Mesenchymal stem cell of Wharton's jelly (primary cell): ENCODE data around the genes ARMH2 and RIPOR2.

GRCh38 chr6:21665155-21666167 lies 71.9 kb downstream of the SOX4 start:
- CAGE, long polyA plus RNA: no peak

- CAGE, long polyA plus RNA: no peak
Measured at GRCh38 chr6:21873740-21874104, 280.2 kb downstream of the SOX4 start.

DNA sequence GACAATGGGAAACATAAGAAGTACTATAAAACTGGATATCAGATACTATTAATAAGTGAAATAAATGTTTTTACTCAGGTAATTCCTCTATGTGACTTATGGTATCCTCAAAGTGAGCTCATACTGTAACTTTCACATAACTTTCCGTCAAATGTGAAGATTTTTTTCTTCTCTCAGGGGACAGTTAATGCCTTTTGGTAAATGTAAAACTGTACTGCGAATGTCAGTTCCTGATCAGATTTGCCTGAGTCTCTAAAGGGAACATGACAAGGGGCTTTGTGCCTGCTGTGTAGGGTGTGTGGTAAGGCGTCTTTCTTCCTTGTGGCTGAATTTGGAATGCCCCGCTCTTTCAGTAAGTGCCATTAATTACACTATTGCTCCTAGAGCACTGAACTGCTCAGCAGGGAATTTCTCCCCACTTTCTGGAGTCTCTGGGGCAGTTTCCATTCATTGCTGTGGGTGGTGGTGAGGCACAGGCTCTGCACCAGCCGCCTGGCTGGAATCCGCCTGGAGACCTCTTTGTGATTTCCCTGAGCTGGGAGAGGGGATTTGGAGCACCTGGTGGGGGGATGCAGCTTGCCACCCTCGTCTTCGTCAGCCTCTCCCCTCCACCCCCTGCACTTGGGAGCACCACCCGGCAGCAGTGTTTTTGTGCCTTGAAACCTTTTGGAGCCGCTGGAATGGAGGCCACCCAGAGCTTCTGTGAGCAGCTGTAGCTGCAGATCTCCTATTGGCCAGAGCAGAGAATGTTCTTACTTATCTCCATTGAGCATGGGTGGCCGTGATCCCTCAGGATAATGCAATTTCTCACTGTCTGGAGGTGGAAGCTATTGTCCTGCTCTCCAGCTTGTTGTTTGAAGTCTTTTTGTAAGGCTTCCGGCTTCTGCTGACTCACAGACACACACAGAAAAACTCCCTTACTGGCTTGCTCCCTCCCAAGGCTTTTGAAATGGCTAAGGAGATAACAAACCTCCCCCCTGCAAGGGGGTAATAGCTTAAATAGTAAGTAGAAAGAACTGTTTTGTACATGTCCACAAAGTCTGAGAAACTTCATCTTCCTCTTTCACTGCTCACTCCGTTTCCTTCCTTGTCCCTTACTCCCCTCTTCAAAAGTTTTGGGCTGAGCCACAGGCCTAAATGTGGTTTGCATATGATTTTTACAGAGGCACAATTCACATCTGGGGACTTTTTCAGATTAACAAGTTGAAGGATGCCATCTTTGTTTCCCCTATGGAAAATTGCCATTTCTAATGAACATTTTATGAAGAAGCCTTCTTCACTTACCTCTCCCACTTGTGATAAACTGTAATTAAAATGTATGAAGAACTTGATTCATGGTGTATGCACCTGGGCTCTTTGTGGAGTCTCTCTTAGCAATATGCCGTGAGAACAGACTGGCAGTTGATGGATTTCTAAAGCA lies 271.3 kb downstream of the PRL start:
- CAGE, long polyA plus RNA: no peak

DNA sequence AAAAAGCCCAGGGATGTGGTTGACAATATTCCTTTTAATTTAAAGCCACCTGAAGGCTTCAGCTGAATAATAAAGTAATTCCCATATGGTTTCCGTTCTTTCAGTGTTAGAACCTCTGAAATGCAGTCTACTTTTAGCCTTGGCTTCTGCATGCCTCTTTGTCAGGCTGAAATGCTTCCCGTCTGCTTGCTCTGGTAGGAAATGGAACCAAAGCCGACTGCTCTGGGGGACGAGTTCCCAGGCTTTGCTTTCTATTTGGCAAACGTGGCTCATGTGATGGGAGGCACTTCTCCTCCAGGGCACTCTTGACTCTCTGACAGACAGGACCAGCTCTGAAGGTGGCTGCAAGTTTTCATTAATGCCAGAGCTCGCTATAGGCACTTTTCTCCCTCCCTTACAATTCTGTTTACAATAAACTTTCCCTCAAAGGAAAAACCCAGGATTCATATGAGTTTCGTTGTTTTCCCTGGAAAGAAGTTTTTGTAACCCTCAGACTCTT lies 225.2 kb downstream of the PRL start:
- CAGE, long polyA plus RNA: no peak

- CAGE, long polyA plus RNA: no peak
Measured at GRCh38 chr6:22709798-22710154, 140.4 kb downstream of the HDGFL1 start.

GRCh38 chr6:23534758-23535083 lies 591.3 kb upstream of the NRSN1 start:
- CAGE, long polyA plus RNA: no peak

GRCh38 chr6:24394960-24395500 lies 7.7 kb upstream of the MRS2 start:
- CAGE, long polyA plus RNA: no peak

DNA sequence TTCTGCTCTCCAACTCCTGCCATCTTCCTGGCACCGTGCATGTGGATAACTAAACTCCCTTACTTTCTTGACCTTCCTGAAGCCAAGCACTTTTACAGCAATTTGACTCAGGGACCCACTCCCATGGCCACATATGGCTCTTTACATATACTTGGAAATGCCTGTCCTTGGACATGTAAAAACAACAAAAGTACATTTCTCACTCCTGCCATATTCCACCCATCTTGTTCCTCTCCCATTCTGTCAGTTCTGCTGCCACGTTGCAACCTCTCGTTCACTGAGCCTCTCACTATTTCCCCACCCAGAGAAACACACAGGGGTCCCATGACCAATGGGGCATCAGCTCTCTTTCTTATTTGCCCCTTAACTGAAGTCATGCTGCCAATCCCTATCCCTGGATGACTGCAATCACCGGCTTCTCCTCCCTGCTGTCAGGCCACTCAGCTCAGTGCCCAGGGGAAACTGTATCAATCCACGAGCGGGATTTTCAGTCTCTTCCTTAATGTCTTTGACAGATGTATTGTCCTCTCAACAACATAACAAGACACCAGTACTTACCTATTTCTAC lies 437 bp downstream of the GPLD1 start:
- CAGE, long polyA plus RNA: no peak

GRCh38 chr6:24658651-24659507 lies 7.8 kb downstream of the TDP2 start:
- CAGE, long polyA plus RNA: no peak

- CAGE, long polyA plus RNA: no peak
Measured at GRCh38 chr6:24708986-24710233, 9.5 kb downstream of the C6orf62 start.

DNA sequence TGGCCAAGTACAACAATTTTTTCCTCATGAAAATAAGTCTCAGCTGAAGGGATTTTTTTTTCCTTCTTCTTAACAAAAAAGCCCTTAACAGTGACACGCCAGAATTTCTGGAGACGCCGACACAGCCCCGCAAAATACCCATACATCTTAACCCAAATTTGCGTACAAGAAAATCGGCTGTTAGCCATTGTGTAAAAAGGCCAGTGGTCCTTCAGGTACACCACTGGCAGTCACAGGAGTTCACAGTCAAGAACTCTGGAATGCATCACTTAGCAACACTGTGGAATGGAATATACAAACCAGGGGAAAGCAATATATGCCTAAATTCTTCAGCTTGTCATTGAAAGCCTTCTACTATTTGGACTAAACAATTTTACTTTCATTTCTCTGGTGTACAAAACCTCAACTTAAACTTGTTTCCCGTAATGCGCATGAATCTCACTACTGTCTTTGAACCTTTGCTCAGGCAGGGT lies at the start of gene ARMH2:
Gene ARMH2, minus strand, starts transcription at position 248 of the 473 bp plus-strand sequence.
- CAGE, long polyA plus RNA: no peak

DNA sequence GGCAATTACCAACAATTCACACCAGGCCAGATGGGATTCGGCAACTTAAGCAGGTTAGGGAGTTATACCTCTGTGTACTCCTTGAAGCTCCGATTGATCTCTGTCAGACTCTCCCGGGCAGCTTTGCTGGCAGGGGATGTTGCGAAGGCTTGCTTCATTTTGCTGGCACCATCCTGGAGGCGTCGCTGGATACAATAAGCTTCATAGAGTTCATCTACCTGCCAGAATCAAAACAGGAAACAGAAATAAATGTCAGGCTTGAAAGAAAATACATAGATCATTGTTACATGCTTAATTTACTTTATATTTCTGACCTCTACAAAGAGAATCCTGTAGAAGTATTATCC lies 66.5 kb upstream of the ARMH2 start:
- CAGE, long polyA plus RNA: no peak

DNA sequence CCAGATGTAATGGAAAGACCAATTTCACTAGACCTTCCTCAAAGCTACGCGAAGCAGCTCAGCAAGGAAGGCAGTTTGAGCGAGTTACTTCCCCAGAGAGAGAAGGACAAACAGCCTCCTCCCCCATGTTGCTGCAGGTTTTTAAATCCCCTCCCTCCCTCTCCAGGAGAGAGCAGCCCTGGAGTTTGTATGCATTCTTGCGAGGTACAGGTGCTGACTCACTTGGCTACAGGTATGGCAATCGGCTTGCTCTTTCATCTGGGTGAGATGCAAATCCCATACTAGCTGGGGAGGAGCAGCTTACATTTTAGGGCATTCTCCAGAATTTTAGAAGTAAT lies 58.6 kb downstream of the RIPOR2 start:
- CAGE, long polyA plus RNA: no peak

DNA sequence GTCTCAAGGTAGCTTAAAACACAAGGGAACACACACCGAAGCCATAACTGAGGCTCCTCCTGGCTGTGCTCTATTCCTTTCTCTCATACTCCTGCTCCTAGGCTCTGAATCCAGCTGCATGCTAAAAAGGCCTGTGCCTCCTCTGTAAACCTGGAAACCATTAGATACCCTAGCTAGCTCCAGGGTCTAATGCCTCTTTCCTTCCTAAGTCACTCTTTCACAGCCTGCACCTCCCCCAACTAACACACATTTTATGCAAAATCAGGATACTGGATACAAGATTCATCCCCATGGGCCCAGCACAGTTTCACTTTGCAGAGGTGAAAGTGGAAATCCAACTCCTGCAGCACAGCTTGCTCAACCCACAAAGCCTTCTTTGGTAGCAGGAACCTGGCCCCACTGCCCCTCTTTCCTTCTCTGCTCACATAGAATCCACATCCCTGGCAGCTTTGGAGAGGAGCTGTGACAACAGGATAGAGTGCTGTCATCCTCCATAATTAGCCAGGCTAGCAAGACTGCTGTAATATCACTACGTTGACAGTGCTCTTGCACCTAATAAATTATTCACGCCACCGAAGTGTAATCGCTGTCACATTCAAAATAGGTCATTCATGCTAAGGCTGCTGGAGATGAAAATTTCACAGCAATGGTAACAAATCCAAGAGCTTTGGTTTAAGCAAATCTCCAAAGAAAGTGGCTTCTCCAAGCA lies 16.9 kb downstream of the RIPOR2 start:
- CAGE, long polyA plus RNA: no peak

GRCh38 chr6:24935636-24936228 lies at the start of gene RIPOR2:
Gene RIPOR2, minus strand, starts transcription at chr6:24935960.
- CAGE, long polyA plus RNA: no peak

GRCh38 chr6:24936451-24937289 lies 910 bp upstream of the RIPOR2 start:
- CAGE, long polyA plus RNA: no peak

DNA sequence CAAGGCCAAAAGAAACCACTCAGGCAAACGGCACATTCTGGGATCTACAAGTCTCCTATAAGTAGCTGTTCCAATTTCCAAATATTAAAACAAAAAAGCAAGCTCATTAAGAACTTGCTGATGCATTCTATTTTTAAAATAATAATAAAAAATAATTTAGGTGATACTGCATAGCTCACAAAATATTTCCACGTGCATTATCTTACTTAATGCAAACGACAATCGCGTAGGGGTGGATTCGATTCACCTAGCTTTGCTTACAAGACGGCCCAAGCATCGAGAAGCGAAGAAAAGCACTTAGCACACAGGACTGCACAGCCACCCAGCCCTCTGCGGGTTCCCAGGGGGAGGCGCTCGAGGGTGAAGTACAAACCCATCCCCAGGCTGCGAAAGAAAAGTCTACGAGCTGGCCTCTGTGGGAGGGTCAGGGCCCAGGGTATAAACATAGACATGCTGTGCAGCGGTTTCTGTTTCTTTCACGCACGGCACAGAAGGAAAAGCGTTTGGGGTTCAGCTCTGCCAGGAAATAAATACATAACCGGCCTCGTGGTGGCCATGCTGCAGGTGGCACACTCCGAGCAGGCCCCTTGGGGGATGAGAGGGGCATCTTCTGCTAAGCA lies 91.4 kb upstream of the RIPOR2 start:
- CAGE, long polyA plus RNA: no peak

DNA sequence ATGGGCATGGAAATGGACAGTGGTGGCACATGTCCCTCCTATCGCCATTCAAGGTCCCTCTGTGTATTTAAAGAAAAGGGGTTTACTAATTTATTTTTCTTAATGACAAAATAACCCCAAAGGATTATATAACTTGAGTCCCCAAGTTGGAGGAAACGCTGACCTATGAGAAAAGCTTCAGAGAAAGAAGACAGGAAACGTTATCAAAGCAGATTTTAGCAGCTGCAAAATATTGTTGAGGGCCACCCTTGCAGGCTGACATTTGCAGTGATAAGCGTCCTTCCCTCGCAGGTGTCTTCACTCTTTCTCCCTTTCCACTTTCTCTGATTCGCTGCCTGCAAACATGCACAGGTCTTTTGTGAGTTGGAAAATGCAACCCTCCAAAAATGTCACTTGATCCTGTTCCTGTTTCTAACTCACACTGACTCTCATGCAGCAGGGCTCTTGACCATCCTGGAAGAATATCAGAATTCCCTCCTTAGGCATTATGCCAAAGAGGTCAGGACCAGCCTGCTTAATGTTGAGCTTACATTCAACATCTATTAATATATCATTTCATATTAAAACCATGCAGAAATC lies 103.3 kb upstream of the RIPOR2 start:
- CAGE, long polyA plus RNA: no peak

GRCh38 chr6:25329831-25330371 lies 50.7 kb downstream of the CARMIL1 start:
- CAGE, long polyA plus RNA: no peak

- CAGE, long polyA plus RNA: no peak
Measured at GRCh38 chr6:25415712-25416134, 136.5 kb downstream of the CARMIL1 start.